Neuron (in vitro differentiated cells): ENCODE measurements around the genes CHRNG, GIGYF2, DGKD, UGT1A9 and UGT1A7.

DNA sequence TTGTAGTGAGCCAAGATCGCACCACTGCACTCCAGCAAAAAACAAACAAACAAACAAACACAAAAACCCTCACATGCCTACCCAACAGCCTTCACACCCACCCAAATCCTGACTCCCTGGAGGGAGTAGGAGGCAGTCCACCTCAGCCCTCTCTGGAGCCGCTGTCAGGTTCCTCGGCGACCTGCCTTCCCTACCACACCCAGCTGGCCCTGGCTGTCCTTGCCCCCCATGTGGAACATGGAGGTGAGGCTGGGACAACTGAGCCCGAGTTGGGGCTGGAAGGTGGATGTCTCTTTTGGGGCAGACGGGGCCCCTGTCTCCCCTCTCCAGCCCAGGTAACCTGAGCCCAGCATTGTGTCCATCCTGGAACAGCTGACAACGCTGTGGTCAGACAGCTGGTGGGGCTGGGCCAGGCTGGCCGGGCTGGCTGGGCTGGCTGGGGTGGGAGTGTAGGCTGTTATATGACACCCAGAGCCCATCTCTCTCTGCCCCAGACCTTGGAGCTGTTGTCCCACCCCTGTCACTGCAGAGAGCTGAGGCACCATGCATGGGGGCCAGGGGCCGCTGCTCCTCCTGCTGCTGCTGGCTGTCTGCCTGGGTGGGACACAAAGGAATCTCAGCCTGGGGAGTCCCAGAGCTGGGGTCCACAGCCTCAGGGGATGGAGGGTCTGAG lies at the start of gene CHRNG:
Gene CHRNG (plus strand): TSS at position 488 of the 673 bp plus-strand sequence.
- PRO-cap = bidirectional peak, plus-strand start at position 523 of the sequence, minus-strand start at position 288 of the sequence

- PRO-cap = no peak
Measured at GRCh38 chr2:232570945-232571357, 20.5 kb downstream of the EIF4E2 start.

DNA sequence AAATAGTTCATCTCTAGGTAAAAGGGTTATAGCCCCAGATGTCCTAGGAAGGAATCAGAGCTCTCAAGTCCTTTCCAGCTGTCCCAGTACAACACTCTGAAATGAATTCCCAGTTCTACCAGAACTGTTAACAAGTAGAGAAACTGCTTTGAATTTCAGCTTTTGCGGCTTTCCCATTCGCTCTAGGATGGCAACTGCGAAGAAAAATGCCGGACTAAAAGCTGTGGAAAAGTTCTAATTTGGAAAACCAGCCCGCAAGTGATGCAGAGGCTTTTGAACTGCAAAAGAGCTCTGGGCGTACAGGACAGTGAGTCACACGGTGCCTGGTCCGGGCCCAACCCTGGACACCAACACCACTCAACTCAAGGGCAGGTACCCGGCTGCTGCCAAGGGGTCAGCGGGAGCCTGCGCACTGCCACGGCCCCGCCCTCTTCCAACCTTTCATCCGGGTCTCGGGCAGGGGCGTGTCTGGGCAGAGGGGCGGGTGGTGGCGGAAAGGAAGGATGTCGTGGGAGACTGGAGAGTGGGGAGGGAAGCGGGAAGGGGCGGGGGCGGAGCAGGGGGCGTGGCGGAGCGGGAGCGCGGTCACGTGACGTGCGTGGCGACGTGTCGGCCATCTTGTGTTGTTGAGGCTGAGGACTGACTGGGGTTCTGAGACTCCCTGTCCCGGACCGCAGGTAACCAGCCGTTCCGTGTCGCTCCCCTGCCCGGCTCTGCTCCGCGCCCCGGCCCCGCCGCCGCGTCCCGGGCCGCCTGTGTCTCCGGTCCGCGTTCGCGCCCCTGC lies at the start of gene GIGYF2:
Gene GIGYF2 (plus strand): TSS at position 616 of the 784 bp plus-strand sequence.
- PRO-cap = bidirectional peak, plus-strand start at position 616 of the sequence, minus-strand start at position 382 of the sequence

GRCh38 chr2:232784751-232785171 lies 8.4 kb upstream of the KCNJ13 start:
- PRO-cap = no peak

- PRO-cap = no peak
Measured at GRCh38 chr2:232792731-232793459, 16.5 kb upstream of the KCNJ13 start.

- PRO-cap = no peak
Measured at GRCh38 chr2:232806441-232806838, 30.1 kb upstream of the KCNJ13 start.

- PRO-cap = no peak
Measured at GRCh38 chr2:232872046-232872738, 2.1 kb downstream of the SNORC start.

GRCh38 chr2:232979554-232980064 lies 33.4 kb downstream of the NGEF start:
- PRO-cap = no peak

- PRO-cap = no peak
Measured at GRCh38 chr2:233083148-233084296, 23.4 kb downstream of the INPP5D start.

GRCh38 chr2:233171579-233172293 lies 79.7 kb upstream of the ATG16L1 start:
- PRO-cap = no peak

DNA sequence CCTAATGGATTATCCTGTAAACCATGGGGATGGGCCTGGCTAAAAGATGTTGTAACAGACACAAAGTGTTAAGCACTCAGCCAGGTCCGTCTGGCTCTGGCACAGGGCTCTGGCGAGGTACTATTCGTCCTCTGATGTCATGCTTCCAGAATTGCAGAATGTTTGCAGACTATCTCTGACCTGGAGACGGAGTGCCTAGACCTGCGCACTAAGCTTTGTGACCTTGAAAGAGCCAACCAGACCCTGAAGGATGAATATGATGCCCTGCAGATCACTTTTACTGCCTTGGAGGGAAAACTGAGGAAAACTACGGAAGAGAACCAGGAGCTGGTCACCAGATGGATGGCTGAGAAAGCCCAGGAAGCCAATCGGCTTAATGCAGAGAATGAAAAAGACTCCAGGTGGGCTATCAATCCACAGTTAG lies 13.3 kb downstream of the ATG16L1 start:
- PRO-cap = no peak

- PRO-cap = bidirectional peak, plus-strand start at chr2:233354104, minus-strand start at chr2:233354115; bidirectional peak, plus-strand start at chr2:233354519, minus-strand start at chr2:233354312
Measured at GRCh38 chr2:233353987-233354646, at the start of gene DGKD. DGKD (plus strand) TSS chr2:233354494.

- PRO-cap = no peak
Measured at GRCh38 chr2:233385375-233386090, 31.2 kb downstream of the DGKD start.

DNA sequence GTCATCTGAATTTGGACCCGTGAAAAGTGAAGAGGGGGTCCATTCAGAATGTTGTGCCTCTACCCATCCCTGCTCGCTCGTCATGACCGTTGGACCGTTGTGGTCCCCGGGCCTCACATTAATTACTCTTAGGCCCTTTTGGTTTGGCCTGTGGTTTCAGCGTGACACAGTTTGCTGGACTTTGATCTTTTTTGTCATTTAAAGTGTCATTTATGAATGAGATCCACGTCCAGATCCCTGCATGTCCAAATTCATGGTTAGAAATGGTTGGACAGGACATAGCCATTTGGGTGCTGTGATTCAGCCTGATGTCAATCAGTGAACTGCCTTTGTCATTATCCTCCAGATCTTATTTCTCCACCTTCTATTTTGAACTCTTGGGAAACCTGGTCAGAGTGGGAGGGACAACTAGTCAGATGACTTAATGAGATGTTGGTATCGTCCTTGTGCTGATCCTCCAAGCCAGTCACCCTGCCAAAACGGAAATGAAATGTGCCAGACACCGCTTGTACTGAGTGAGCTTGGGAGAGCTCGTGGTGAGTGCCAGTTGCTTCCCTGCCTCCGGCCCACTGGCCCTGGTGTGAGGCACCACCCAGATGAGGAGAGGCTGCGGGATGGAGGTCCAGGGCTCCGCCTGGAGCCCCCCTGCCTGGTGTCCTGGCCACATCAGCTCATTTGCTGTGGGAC lies 69.9 kb downstream of the DGKD start:
- PRO-cap = no peak

DNA sequence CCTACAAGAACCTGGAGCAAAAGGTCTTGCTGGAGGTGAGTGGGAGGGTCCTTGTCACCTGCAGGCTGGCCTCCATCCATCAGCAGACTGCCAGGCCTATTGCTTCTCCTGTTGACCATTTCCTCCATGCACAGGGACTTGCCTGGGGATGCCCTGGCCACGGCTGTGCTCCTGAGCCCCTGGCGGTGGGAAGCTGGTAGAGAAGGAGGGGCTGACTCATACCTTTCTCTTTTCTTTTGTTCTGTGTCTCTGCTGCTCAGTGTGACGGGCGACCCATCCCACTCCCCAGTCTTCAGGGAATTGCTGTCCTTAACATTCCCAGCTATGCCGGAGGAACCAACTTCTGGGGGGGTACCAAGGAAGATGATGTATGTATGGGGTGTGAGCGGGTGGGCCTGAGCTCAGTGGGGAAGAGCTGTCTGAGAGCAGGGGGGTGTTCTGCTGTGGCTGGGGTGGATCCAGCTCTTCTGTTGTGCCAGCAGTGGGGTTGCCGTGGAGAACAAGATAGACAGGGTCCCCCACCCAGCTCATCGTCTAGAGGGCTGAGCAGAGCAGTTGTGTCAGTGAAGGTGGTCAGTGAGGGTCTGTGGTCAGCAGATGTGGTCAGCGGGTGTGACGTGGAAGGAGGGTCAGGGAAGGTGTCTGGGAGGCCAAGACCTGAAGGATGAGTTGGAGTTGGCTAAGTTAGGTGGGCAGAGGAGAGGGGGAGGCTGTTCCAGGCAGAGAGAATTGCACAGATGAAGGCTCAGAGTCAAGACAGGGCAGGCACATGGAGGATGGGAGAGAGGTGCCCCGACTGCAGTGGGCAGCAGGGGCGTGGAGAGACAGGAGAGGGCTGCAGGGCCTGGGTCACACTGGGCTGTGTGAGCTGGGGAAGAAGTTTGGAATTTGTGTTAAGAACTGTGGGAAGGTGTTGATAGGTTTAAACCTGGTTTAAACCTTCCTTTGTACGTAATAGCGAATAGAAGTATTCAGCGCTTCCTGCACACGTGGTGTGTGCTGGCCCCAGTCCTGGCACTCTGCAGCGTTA lies 103.0 kb downstream of the DGKD start:
- PRO-cap = no peak

DNA sequence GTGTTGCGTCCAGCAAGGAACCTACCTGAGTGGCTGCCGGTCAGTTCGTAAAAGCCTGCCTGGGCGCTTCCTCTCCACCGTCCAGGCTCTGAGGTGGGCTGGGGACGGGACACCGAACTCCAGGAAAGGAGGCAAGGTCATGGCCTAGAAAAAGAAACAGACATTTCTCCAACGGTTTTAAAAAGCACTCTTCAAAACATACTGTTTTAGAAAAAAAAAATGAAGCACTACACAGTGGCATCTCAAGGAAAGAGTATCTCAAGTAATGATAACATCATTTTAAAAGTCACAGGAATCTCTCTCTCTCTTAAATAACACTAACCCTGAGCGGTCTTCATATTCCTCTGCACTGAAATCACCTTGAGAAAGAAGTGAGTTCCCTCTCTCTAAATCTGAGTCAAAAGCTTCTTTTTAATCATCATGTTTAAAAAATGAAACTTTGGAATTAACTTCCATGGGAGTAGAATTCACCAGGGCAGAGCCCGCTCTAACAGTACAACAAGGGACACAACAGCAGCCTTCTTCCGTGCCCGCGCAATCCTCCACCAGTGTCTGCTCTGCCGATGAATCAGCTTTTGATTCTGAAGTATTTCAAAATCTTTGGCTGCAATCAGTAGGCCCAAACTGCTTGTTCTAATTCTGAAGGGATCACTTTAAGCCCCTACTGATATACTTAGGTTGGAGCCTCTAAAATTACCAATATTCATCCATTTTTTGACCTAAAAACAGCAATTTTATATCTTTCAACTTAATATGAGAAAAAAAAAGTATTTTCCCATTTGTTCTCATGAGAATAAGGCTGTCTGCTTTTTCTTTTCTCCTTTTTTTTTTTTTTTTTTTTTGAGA lies 77.0 kb downstream of the USP40 start:
- PRO-cap = no peak

GRCh38 chr2:233671437-233672224 lies at the start of gene UGT1A9:
UGT1A9 (plus strand) TSS chr2:233671898.
- PRO-cap = no peak

DNA sequence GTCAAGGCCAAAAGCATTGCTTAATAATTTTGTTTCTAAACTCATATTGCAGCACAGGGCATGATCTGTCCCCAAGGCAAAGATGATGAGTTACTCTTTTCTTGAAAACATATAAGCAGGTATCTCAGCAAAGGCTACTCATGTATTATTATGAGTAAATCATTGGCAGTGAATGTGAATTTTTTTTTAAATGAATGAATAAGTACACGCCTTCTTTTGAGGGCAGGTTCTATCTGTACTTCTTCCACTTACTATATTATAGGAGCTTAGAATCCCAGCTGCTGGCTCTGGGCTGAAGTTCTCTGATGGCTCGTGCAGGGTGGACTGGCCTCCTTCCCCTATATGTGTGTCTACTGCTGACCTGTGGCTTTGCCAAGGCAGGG lies at the start of gene UGT1A7:
Gene UGT1A7 (plus strand): TSS at position 269 of the 383 bp plus-strand sequence.
- PRO-cap = no peak

- PRO-cap = no peak
Measured at GRCh38 chr2:234137585-234137798, 87.0 kb downstream of the SPP2 start.

DNA sequence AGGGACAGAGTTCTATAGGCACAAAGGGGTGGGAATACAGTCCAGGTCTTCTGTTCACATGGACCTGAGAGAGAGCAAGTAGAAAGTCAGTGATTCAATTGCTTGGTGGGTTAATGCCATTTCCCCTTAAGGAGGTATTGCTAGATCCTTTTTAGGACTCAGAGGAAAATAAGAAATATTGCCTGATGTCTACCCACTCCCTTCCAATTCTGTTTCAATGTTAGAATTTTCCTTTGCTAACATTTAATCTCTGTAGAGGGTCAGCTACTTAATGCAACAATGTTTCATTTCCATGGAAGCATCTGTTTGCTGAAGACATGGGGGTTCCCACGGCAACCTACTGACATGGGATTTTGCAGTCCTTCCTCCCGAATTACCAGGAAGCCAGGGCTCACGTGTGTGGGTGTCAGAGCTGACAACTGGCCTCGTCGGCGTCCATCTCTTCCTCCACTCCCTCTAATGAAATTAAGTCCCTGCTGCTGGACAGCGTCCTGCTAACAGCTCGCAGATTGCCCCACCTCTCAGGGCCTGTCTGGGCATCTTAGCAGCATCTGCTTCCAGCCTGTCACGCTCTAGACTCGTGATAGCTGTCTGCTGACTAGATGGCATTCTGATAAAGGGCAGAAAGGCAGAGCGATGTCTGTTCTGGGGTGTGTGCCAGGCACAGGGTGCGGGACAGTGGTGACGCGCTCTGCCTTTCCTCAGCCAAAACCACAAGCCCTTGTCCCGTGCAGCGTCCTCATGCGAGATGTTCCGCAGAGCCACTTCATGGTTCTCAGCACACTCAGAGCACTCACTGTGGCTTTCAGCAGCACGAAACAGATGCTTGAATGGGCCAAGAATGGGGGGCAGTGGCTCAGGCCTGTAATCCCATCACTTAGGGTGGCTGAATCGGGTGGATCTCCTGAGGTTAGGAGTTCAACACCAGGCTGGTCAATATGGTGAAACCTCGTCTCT lies 161.2 kb downstream of the ARL4C start:
- PRO-cap = bidirectional peak, plus-strand start at position 507 of the sequence, minus-strand start at position 458 of the sequence